Diencephalon (tissue), 2 donors: ENCODE data around the gene SMIM13.

DNA sequence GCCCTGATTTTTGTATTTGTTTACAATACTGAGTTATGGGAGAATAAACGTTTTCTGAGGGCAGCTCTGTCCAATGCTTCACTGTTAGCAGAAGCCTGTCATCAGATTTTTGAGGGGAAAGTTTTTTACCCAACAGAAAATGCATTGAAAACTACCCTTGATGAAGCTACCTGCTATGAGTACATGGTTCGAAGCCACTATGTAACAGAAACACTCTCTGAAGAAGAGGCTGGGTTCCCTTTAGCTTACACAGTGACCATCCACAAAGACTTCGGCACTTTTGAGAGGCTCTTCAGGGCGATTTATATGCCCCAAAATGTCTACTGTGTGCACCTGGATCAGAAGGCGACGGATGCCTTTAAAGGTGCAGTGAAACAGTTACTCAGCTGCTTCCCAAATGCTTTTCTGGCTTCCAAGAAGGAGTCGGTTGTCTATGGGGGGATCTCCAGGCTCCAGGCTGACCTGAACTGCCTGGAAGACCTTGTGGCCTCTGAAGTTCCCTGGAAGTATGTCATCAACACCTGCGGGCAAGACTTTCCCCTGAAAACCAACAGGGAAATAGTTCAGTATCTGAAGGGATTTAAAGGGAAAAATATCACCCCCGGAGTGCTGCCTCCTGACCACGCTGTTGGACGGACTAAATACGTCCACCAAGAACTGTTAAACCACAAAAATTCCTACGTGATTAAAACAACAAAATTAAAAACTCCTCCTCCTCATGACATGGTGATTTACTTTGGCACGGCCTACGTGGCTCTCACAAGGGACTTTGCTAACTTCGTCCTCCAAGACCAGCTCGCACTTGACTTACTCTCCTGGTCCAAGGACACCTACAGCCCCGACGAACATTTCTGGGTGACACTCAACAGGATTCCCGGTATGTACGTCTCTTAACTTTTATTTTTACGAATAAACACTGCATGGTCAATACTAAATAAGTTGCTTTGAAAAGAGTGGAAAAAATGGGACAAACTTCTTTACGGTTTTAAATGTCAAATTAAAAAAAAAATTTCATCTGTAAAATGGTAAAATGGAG, 8.1 kb downstream of the GCNT2 start:
- RAMPAGE, long total RNA = no peak

GRCh38 chr6:10751646-10752086, 4.1 kb downstream of the TMEM14B start:
- RAMPAGE, long total RNA = no peak

GRCh38 chr6:11092930-11093969, at the start of gene SMIM13:
TSS of gene SMIM13 (plus strand) at chr6:11093834.
- RAMPAGE, long total RNA = no peak

DNA sequence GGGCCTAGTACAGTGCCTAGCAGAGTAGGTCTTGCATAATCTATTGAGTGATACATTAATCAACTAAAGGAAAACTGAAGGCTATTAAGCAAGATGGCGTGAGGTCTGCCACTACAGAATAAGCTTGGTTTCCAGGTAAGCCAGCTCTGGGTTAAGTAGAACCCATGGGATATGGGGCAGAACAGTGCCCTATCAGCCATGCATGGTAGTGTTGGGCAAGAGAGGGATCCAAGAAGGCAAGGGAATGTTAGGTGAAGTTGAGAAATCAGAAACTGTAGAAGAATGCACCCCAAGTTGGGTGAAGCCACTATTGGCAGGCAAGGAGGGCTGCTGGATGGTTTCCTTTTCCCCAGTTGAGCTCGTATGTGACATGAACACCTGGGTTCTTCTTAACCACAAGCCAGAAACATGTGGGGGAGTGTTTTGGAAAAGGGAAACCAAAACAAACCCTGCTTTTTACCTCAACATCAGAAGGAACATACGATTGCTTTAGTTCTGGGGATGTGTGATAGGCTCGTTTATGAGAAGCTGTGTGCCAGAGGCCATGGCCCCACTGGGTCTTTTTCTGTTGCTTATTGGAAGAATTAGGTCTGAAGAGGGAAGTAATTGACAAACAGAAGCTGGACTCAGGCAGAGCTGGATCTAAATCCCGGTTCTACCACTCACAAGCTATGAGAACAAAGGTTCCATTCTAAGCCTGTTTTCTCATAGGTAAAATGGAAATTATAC, 33.6 kb downstream of the NEDD9 start:
- RAMPAGE, long total RNA = no peak

- RAMPAGE, long total RNA = no peak
These were observed 21.4 kb downstream of the NEDD9 start for GRCh38 chr6:11211036-11211564.

DNA sequence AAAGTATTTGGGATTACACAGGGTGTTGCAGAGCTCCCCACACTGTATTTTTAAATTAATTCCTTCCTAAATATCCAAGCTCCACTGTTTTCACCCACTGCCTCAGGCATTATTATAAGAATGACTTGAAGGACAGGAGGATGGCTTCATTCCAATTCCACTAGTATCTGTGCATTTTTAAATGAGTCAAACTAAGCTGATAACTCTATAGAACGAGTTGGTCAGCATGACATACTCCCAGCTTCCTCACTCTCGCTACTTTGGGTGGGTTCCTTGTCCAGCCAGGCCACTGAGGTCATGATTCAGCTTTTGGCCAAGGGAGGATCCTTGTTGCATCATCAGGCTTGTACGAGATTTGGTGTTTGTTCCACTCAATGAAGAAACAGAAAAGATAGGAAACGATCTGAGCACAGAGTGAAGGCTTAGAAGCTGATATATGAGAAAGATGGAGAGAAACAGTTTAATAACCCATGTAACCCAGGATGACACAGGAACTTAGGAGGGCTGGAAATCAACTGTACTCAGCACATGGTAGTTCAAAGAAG, 19.8 kb downstream of the NEDD9 start:
- RAMPAGE, long total RNA = no peak

- RAMPAGE, long total RNA = no peak
These were observed 51.2 kb upstream of the NEDD9 start for GRCh38 chr6:11283524-11284169.

- RAMPAGE, long total RNA = no peak
These were observed 55.6 kb upstream of the NEDD9 start for GRCh38 chr6:11287854-11288611.

DNA sequence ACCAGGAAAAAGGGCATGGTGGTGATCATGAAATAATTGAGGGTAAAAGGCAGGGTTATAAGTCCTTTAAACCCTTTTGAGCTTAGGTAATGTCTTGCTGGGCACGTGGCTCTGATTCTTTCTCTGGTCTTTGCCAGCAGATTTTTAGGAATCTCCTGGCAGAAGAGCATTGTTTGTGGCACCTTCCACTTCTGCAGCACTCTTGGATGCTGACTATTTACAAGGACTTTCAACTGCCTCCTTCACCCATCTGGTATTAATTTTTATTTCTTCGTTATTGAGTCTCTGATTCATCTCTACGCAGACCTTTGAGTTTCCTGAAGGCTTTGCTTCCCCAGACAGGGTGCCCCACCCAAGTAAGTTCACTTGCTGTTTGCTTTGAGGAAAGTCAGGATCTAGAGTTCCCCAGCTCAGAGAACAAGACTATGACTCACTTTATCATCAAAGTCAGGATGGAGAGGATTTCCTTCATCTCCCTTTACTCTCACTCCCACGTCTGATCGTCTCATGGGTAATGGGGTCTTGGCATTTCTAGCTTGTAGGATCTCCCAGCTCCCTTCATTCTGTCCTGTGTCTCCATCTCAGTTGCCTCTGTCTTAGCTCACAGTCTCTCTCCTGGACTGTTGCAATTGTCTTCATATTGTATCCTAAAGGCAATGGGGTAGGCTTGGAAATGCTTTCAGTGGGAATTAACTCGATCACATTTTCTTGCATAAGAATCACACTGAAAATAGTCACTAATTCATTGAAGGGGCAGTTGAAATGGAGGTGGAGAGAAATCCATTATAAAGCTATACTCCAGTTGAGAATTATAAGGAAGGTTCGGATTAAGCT, 83.7 kb upstream of the NEDD9 start:
- RAMPAGE, long total RNA = no peak

GRCh38 chr6:11324130-11324797, 91.8 kb upstream of the NEDD9 start:
- RAMPAGE, long total RNA = no peak

DNA sequence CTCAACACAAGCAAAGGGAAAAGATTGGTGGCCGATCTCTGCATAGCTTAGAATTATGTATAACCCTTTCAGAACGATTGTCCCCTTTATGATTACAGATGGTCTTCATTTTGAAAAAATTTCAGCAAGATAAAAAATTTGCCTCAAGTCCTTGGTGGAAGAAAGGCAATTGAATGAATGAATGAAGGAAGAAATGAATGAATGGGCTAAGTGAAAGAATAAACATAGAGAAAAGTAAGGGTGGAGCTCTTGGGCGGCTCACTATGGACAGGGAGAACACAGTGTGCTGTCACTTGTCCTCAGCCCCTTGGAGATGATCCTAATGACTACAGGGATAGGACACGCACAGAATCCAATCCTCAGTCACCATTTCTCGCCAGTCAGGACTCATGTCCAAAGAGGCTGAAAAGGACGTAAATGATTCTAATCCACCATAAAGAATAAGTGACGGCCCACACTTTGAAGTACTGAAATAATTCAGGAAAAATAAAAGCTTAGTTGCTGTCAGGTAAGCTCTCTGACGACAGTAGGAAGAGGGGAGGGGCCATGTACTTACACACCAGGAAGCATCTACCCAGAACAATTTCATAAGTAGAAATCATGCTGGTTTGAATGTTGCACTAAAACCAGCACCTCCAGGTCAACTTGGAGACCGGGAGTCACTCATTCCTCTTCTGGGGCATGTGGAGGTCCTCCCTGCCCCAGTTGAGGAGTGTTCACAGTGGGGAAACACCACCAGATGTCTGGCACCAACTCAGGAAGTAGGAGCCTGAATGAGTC, 149.0 kb upstream of the NEDD9 start:
- RAMPAGE, long total RNA = no peak

DNA sequence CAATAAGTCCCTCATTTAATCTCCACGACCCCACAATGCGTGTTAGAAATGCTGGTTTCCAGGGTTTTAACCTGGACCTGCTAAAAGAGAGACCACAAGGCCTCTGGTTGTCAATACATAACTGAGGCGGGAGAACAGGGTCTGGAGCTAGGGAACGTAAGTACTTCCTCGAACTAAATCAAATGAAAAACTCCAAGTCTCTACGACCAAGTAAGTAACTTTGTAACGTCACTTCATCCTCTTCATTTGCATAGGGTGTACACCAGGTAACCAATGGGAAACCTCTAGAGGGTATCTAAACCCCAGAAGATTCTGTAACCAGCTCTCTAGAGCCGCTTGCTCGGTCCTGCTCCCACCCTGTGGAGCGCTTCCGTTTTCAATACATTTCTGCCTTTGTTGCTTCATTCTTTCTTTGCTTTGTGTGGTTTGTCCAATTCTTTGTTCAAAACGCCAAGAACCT, 133.5 kb upstream of the TMEM170B start:
- RAMPAGE, long total RNA = no peak

- RAMPAGE, long total RNA = no peak
These were observed 114.0 kb upstream of the TMEM170B start for GRCh38 chr6:11423530-11423966.

GRCh38 chr6:11430022-11430607, 107.4 kb upstream of the TMEM170B start:
- RAMPAGE, long total RNA = no peak

DNA sequence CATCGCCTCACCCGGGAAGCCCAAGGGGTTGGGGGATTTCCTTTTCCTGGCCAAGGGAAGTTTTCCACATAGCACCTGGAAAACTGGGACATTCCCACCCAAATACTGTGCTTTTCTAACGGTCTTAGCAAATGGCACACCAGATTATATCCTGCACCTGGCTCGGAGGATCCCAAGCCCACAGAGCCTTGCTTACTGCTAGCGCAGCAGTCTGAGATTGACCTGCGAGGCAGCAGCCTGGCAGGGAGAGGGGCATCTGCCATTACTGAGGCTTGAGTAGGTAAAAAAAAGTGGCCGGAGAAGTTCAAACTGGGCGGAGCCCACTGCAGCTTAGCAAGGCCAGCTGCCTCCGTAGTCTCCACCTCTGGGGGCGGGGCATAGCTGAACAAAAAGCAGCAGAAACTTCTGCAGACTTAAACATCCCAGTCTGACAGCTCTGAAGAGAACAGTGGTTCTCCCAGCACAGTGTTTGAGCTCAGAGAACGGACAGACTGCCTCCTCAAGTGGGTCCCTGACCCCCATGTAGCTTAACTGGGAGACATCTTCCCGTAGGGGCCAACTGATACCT, 85.5 kb upstream of the TMEM170B start:
- RAMPAGE, long total RNA = no peak

GRCh38 chr6:11473031-11473795, 64.3 kb upstream of the TMEM170B start:
- RAMPAGE, long total RNA = no peak

DNA sequence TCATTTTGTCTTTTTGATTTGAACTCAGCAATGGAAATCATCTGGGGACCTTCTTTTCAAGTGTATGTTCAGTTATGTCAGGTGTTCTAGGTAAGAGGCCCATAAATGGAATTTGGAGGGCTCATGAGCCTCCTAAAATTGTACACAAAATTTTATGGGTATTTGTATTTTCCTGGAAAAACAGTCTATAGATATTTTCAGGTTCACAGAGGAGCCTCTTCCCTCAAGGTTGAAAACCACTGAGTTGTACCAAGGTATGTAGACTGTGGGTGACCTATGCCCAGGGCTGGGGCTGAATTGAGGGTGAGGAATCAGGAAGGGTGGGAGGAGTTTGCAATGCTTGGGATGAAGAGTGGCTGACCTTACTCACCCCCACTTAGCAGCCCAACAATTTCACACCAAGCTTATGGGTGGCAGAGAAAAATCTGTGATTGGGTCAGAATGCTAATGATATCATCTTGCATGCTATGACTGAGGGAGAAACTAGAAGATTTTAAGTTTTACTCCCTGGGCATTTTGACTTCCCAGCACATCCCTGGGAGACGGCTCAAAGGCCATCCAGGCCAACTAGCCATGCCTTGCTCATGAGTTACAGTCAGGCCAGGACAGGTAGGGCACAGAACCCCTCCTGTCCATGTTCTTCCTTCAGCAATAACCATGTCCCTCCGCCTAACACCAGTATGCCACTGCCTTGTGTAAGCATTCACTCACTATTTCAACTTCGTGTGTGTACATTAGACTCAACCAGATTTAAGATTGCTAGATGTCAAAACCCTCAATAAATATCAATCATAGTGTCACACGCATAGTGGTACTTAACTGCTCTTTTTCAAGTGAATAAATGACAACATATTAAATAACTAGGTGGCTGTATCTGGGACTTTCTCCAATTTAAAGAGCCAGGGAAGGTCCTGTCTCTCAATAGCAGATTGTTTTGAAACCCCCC, 16.7 kb downstream of the ADTRP start:
- RAMPAGE, long total RNA = no peak

- RAMPAGE, long total RNA = no peak
These were observed 91.0 kb upstream of the HIVEP1 start for GRCh38 chr6:11921082-11921501.

- RAMPAGE, long total RNA = no peak
These were observed 73.7 kb upstream of the HIVEP1 start for GRCh38 chr6:11938250-11939046.

- RAMPAGE, long total RNA = no peak
These were observed 62.0 kb upstream of the HIVEP1 start for GRCh38 chr6:11950133-11950580.